A673 (cell line): Measurements from ENCODE around the genes XRCC4 and EDIL3.

- PRO-cap, result no peak
These were observed 4.0 kb downstream of the CKMT2 start for GRCh38 chr5:81237156-81237451.

DNA sequence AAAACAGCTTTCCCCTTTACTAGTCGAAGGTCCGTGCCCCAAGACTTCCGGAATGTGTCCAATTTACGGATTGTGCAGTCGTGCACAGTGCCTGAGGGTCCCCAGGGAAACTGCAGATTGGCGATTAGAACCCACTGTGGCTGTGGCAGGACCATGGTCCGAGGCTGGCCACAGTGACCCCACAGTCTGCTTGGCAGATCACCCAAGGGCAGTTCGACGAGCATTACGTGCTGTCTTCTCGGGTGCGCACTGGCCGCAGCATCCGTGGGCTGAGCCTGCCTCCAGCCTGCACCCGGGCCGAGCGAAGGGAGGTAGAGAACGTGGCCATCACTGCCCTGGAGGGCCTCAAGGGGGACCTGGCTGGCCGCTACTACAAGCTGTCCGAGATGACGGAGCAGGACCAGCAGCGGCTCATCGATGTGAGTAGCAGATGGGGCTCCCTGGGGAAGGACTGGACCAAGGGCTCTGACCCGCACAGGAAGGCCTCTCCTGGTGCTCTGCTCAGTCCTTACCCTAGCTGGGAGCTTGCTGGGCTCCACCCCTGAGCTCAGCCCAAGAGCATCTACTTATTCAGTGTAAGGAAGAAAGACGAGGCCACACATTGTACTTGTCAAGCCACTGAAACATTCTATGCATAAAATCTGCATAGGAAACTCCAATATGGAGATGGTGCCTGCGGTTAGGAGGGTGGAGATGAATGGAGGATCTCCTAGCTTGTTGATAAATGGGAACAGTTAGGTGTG, 21.8 kb downstream of the CKMT2 start:
- PRO-cap, result no peak

- PRO-cap, result no peak
These were observed 601 bp upstream of the ACOT12 start for GRCh38 chr5:81394494-81394976.

DNA sequence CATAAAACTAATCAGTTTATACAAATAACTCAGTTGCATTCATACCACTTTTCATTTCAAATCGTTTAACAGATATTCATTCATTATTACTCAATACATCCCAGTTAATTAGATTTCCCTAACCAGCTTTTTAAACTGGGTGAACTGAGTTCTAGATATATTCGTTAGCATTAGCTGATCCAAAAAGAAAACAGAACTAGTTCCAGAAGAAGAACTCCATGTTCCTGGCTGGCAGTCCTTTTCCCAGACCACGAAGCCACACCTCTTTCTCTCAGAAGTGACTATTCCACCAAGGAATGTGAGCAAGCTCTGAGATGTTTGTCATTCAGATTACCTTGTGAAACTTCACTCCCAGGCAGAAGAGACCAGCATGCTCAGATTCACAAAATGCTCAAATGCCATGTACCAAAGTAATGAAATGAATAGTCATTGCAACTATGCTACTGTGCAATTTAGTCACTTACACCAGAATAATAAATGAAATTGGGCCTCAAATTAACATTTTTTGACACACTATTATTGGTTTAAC, 4.4 kb upstream of the SSBP2 start:
- PRO-cap, result no peak

DNA sequence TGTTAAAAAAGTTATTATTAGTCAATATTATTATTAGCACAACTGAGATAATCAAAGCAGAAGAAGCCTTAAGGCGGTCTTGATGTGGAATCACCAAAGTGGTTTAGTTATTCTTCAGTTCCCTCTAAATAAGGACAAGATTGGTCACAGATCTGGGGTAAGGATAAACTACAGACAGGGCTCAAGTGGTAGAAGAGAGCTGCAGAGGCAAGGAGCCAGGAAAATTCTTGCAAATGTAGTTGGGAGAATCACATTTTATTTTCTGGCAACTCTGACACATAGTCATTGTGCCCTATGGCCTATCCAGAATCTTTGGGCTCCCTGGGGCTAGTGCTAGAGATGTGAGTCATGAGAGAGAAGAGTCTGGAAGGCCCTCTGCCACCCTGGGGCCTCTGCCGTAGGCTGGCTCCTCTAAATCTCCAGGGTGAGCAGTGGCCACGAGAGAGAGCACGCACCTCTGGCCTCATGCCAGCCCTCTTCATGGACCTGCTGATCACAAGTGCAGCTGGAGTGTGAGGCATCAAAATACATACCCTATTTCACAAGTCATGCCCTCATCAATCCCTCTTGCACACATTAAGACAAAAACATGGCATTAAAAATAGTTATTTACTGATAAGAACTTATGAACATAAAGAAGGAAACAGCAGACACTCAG, 74.3 kb upstream of the SSBP2 start:
- PRO-cap, result no peak

DNA sequence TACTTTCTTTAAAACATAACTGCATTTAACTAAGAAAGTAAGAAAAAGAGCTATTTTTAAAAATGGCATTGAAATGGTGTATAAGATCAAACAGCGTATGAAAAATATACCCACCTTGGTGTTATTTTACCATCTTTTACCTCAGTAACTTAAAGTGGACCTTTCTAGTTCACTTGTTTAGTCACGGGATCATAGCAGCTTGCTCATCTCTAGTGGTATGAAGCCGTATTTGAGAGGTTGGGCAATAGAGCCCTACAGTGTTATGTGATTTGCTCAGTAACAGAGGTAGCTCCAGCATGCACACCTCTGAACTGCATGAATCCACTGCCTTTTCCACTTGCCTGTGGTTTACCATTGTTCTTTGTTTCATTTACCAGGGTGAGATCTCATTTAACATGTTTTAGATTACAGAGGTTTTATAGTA, 134.3 kb downstream of the ATG10 start:
- PRO-cap, result no peak

GRCh38 chr5:82277247-82277589, 936 bp downstream of the RPS23 start:
- PRO-cap, result no peak

- PRO-cap, result no peak
These were observed 78.9 kb upstream of the RPS23 start for GRCh38 chr5:82356728-82357822.

DNA sequence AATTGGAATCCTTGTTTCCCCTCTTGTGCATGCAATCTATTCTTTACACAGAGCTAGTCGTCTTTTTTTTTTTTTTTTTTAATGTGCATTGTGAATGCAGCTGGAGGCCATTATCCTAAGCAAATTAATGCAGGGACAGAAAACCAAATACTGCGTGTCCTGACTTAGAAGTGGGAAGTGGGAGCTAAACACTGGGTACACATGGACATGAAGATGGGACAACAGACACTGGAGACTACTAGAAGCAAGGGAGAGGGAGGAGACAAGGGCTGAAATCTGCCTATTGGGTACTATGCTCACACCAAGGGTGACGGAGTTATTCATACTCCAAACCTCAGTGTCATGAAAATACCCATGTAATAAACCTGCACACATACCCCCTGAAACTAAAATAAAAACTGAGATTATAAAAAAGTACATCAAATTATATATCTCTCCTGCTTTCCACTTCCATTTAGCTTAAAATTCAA, 192.5 kb upstream of the RPS23 start:
- PRO-cap, result no peak

DNA sequence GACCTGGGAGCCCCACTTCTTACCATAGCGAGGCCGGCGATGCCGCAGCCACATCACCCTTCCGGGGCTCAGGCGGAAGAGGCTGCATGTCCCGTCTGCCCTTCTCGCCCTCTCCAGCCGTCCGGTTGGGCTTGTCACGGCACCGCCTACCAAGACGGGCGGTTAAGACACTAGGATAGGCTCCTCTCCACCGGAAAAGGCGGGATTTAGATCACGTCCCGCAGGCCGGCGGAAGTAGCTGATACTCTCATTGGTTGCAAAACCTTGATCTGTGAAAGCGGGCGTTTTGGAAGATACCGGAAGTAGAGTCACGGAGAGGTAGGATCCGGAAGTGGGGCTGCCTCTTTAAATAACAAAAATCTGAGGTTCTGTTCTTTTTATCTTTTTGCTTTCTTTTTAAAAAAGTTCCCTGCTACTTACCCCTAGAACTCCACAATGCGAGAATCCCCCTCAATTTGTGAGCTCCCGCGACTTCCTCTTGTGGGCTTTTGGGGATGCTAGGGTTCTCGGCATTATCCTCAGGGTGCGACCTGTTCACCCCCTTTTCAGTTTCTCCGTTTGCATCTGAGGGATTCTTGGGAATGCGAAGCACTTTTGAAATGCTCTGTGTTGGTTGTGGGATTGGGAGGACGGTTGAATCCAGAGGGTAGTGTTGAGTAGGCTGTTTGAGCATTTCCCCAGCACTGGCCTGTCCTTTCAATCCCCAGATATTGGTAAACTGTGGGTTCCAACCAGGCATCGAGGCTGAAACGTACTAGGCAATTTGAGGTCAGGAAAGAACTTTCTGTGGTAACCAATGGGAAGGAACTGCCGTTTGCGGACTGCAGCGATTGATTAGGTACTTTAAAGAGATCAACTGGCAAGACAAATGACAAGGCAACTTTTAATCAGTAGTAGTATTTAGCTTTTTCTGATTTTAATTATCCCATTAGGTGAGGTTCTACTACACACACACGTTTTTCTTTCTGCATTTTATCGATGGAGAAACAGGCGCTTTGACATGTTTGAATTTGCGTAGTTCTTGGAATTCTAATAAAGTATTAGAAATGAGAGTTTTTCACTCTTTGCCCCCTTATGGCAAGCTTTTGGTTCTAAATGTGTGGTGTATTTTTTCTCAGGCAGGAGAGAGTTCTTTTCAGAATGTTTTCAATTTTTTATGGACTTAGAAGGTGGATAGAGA, at the start of gene XRCC4:
Gene XRCC4, plus strand, starts transcription at position 250 of the 1,180 bp plus-strand sequence.
- PRO-cap, result bidirectional peak, plus-strand start at position 321 of the sequence, minus-strand start at position 127 of the sequence; bidirectional peak, plus-strand start at position 561 of the sequence, minus-strand start at position 566 of the sequence; bidirectional peak, plus-strand start at position 849 of the sequence, minus-strand start at position 784 of the sequence

GRCh38 chr5:83475363-83476049, 4.0 kb downstream of the VCAN start:
- PRO-cap, result unidirectional peak, minus-strand start at chr5:83475672

DNA sequence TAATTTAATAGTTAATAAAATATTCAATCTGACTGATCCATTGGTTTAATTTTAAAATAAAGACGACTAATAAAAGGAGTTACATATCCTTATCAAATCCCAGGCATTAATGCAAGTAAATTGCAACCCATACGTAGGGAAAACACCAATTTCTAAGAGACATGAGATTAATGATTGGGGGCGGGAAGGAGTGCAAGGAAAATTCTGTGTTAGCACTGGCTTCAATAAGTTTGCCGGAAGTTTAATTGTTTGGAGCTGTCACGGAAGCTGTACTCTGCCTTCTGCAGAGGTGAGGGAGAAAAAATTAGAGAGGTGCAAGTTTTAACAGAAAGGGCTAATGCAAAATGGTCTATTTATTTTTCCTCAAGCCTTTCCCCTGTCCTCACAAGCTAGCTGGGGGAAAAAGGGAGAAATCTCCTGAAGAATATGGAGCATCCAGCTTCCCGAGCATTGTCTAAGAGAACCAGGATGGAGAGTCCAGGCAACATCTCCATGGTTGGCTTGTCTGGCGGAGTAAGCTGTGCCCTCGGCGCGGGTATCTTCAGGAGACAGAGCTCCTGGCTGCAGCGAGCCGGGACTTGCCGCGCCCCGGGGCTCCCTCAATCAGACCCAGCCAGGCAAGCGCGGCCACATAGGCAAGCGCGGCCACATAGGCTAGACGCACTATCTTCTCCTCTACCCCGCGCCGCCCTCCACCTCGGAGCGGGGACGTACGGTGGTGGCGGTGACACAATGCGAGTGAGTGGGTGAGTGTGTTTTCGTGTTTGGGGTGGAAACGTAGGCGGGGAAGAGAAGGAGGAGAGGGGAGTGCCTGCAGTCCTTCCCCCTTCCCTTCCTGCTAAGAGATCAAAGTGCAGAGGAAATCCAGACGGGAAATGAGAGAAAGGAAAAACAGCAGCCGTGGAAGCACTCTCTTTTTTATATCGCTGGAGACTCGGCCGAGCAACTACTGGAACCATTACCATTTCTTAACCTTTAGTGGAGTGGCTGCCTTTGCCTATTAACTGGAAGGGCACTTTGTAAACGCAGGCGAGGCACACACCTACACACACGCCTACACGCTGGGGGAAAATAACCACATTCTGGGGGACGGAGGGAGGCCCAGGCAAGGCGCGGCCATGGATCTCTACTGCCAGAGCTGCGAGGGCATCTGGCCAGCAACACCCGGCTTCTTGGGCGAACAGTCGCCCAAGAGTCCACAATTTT, 2.5 kb downstream of the EDIL3 start:
- PRO-cap, result no peak

DNA sequence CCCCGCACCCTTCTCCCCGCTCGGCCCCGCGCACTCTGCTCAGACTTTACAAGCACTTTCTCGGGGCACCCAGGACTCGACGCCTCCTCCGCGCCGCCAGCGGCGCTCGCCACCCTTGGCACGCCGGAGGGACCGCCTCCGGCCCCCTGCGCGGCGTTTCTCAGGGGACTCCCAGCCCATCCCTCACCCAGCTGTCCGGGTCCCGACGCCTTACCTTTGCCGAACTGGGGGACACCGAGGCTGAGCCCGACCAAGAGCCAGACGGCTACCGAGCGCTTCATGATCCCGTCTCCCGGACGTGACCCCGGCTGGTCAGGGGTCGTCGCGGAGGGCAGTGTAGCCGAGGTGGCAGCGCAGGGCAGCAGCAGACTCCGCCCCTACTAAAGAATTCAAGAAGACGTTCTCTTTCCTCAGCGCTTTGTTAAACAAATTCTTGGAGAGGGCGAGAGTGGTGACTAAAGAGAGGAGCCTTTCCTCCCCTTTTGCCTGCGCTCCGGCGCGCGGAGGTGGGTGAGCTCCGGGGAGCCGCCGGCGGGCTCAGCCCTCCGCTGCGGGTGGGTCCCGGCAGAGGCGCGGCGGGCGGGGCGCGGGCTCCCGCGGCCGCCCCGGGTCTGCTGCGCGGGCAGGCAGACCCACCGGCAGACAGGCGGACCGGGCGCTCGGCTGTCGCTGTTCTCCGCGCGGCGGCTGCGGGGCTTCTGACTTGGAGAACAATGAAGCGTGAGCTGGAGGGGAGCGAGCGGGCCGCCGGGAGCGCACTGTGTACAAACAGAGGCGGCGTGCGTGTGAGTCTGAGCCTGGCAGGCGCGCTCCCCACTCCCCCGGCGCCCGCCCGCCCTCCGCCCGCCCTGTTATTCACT, at the start of gene EDIL3:
Gene EDIL3, minus strand, starts transcription at position 787 of the 860 bp plus-strand sequence.
- PRO-cap, result unidirectional peak, minus-strand start at position 700 of the sequence

- PRO-cap, result no peak
These were observed 192.7 kb upstream of the RASA1 start for GRCh38 chr5:87074887-87075529.

DNA sequence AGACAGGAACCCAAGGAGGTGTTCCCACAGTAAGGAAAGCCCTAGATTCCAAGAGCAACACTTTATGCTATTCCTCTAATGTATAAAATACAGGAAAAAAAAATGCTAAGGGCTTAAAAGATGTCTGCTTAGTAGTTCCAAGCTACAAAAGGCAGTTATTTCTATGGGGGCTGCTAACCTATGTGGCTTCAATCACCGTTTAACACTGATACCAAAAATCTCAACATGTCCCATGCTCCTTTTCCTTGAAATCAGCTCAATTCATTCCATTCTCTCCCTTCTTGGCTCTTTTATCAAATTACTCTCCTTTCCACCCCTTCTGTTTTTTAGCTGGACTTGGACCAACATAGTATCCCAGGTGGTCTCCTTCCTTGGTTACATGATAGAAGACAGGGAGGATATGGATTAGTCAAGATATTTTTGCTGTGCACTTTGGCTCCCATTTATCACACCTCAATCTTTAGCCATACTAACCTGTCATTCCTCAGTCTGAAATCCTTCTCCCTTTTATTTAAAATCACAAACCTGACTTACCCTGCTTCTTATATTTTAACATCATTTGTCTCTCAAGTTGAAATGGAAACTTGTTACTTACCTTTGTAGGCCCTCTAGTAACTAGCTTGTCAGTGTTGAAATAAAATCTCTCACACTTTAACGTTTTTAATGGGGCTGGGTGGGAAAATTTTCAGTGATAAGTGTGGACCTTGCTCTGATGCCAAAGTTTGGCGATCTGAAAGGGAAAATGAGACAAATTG, 20.4 kb downstream of the CCNH start:
- PRO-cap, result no peak

GRCh38 chr5:87408320-87409093, 4.2 kb downstream of the CCNH start:
- PRO-cap, result no peak

DNA sequence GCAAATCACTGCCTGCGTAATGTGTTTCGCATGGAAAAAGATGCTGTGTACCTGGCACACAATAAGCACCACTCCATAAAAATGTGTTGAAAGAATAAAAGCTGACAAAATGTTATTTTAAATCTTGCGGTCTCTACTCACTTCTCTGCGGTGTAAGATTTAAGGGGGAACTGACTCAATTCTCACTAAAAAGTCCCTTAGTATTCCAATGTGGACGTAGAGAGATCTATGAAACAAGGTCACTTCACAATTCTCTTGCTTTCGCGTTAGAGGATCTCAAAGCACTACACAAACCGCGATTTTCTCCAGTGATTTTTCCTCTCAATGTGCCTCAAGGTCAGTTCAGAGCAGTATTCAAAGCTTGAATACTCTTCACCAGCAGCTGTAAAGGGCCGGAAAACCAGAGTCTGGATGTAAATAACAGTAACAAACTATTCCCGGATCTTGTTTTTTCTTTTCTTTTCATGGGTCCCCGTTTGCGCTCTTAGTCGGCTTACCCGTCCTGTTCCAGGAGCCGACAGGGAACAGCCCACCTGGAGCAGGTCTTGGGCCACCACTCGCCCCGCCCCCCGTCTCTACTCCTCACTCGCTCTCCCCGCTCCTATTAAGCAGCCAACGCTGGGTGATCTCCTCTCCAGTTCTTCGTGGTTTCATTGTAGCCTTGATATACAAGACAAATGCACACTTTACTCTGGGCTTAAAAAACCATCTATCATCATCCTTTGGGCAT, 128.2 kb downstream of the TMEM161B start:
- PRO-cap, result no peak

DNA sequence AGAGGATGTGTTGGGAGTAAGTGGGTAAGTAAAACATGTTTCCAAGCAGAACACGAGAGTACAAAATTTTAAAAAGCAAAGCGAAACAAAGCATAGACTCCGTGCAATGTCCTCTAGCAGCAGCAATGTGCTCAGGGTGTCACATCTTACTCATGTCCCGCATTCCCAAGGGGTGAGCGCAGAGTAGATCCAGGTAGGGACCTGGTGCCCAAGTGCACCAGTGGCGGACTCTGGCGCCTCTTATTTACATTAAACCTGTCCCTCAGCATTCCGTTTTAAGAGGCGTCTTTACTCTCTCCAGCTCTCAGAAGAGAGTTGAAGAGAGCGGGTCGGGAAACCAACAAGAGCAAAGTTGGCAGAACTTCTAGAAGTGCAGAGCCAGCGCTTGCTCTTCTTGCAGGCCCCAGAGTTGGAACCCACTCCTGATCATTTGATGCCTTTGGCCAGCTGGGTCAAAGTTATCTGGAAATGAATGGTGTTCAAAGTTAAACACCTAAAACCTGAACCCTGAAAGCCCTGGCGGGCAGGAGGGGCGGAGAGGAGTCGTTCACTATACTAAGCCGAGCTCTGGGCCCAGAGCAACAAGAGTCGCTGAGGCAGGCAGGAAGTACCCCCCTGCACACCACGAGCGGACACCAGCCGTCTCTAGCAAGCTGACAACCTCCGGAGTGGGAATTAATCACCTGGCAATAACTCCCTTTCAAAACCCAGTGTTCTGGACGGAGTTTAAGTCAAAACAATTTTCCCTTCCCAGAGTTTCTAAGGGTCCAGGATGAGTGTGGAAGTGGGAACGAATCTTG, 122.9 kb downstream of the TMEM161B start:
- PRO-cap, result no peak

- PRO-cap, result no peak
These were observed 95.8 kb downstream of the TMEM161B start for GRCh38 chr5:88172722-88173305.

- PRO-cap, result no peak
These were observed 17.1 kb upstream of the TMEM161B start for GRCh38 chr5:88285652-88286221.